ENCODE data around the genes MRPS34, MEIOB and ECI1.

- RAMPAGE, long total RNA = no peak
- RRBS = no CpG with 5 or more reads among the region's 10 CpGs
Measured at GRCh38 chr16:1646071-1646688, 31.9 kb upstream of the JPT2 start.

GRCh38 chr16:1773072-1773341 lies at the start of gene MRPS34:
TSS of gene MRPS34 (minus strand) at chr16:1773134.
- RAMPAGE, long total RNA = no peak
- RRBS = under 1% methylated on average over 8 of the region's 36 CpGs

DNA sequence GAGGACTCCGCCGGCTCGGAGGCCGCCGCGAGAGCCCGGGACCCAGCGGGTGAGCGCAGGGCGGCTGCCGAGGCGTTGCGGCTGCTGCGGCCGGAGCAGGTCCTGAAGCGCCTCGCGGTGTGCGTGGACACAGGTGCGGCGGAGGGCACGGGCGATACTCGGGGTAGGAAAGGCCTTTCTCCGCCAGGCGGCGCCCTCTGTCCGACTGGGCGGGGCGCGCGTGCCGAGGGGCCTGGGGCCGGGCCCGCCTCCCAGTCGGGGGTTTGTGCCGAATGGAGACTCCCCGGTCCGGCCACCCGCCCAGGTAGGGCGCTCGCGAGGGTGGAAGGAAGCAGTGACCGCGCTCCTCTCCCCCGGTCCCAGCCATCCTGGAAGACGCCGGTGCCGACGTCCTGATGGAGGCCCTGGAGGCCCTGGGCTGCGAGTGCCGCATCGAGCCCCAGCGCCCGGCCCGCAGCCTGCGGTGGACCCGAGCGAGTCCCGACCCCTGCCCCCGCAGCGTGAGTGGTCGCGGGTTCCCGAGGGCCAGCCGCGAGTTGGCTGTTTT lies 481 bp upstream of the MRPS34 start:
- RAMPAGE, long total RNA = no peak
- RRBS = 2% methylated on average over 27 of the region's 67 CpGs

DNA sequence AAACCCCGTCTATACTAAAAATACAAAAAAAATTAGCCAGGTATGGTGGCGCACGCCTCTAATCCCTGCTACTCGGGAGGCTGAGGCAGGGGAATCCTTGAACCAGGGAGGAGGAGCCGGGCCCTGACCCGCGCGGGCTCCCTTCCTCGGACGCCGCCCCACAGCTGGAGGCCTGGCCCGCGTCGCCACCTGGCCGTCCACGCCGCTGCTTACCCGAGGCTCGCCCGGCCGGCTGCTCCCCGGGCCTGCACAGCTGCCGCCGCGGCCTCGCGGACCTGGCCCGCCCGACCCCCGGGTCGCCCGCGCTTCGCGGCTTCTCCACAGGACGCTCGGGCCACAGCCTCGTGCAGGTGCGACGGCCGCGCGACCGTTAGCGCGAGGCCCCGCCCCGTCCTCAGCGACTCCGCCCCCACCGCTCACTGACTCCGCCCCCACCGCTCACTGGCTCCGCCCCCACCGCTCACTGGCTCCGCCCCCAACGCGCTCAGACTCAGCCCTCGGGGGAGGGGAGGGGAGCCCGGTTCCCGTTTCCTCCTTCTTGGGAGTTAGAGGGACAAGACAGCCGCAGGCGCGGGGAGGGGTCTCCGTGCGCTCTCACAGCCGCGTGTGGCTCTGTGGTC lies at the start of gene MEIOB:
Gene MEIOB (minus strand): TSS at position 385 of the 620 bp plus-strand sequence.
- RAMPAGE, long total RNA = no peak
- RRBS = 4% methylated on average over 9 of the region's 68 CpGs

DNA sequence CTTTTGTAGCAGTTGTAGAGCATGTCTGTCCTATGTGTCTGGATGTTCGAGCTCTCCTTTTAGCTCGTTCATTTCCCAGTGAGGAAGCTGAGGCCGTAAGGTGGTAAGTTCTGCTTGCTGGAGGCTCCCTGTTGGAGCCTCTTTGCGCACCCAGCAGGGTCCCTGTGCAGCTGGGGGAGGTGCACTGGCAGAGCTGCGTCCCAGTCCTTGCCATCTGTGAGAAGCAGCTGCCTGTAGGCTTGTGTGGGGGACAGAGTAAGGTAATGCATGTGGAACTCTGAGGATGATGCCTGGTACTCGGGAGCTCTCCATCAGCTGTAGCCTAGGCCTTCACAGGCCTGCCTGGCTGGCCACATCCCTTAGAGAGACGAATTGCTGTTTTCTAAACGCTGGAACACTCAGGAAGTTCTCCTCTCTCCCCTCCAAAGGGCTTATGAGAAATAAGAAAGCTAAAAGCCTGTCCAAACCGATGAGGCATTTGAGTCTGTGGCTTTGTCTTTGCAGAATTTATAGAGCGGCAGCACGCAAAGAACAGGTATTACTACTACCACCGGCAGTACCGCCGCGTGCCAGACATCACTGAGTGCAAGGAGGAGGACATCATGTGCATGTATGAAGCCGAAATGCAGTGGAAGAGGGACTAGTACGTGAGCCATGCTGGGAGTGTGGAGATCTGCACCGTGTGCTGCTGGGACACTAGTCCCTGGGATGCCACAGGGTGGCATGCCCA lies 1.5 kb downstream of the NDUFB10 start:
- RAMPAGE, long total RNA = no peak
- RRBS = no CpG with 5 or more reads among the region's 18 CpGs

DNA sequence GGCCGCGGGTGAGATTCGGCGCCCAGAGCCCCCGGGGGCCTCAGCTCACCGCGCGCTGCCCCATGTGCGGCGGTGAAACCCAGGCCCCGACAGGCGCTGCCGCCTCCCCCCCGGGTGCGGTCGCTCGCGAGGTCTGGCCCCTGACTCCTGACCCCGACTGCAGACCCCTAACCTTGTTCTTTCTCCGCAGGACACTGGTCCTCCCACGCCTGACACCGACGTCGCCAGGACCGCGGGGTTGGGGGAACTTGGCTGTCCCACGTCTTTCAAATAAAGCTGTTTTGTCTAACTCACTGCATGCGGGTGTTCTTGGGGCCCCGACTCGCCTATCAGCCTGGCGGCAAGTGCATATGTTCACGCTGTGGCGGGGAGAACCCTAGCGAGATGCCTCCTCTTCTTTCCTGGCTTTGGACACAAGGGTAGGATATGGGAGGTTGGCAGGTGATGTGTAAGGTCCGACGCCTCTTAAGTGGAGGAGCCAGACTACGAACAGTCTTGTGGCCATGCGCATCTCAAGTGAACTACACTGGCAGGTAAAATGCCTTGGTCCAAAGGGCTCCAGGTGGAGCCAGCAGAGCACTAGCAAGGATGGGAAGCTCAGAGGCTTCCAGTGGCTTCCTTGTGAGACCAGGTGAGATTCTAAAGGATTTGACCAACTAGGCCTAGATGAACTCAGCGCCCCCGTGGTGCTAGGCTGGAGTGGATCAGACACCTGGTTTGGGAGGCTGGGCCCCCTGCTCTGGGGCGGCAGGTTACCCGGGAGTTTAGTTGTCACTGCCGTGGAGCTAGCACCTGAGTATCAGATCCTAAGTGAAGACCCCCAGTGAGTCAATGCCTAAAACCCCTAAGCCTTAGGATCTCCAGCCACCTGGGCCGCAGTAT lies 831 bp upstream of the RPS2 start:
- RAMPAGE, long total RNA = no peak
- RRBS = under 1% methylated on average over 12 of the region's 44 CpGs

DNA sequence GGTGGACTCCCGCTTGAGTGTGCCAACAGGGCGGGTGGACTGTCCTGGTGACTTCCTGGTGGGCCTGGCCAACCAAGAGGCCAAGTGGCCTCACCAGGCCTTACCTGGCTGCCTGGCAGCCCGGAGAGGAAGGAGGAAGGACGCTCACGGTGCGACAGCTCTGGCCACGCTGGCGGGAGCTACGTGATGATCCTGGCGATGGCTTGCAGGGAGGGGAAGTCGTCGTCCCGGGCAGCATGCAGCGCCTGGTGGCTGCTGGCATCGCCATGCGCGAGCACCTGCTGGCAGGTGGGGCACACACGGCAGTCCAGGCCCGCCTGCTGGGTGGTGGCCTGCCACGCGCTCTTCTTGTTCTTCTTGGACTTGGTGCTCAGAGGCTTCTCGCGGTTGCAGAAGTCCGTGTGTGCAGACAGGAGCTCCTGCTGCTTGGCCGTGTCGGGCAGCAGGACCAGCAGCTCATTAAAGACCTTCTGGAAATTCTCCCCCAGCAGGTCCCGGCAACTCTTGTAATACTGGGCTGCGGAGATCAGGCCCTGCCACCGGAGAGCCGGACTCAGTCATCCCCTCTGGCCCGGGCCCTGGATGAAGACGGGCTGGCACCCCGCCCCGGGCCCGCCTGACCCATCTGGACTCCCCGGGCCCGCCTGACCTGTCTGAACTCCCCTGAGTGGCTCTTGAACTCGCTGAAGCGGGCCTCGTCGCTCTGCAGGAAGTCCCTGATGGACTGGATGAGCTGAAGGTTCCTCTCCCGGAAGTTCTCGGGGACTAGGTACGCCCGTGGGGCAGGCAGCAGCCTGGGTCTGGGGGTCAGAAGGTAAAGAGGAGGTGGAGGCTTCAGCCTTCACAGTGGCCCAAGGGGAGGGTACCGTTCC lies 8.5 kb downstream of the SYNGR3 start:
- RAMPAGE, long total RNA = no peak
- RRBS = 100% methylated on average over 2 of the region's 46 CpGs

- RAMPAGE, long total RNA = no peak
- RRBS = no CpG with 5 or more reads among the region's 10 CpGs
Measured at GRCh38 chr16:2038431-2038736, 9.2 kb downstream of the NTHL1 start.

DNA sequence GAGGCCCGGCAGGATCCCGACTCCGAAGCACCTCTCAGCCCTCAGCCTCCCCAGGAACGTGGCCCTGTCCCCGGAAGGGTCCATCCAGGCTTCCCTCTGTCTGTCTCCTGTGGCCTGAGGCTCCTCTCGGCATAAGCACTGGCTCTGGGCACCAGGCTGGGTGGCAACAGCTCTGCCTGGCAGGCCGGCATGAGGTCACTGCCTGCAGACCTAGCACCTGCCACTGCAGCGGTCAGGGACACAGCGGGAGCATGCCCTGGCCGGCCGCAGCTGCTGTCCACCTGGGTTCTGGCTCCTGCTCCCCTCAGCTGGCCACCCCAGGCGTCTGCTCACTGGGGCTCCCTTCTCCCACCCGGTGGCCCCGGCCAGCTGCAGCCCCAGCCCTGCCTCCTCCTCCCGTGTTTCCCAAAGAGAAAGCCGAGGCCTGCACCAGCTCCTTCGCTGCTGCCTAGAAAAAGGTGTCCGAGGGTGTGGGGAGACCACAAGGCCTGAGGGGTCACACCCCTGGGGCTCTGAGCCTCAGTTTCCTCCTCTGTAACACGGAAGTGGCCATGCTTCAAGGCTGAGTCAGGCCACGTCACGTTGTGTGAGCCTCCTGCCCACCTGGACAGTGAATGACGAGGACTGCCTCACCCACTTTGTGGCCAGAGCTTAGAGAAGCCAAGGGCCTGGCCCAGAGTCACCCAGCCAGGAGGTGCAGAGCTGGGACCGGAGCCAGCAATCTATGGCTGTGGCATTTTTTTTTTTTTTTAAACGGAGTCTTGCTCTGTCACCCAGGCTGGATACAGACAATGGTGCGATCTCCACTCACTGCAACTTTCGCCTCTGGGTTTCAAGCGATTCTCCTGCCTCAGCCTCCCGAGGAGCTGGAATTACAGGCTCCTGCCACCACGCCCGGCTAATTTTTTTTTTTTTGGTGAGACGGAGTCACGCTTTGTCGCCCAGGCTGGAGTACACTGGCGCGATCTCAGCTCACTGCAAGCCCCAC lies 6.6 kb downstream of the NTHL1 start:
- RAMPAGE, long total RNA = no peak
- RRBS = 79% methylated on average over 9 of the region's 35 CpGs

- RAMPAGE, long total RNA = no peak
- RRBS = no CpG with 5 or more reads among the region's 18 CpGs
Measured at GRCh38 chr16:2042702-2043699, 4.6 kb downstream of the NTHL1 start.

- RAMPAGE, long total RNA = no peak
- RRBS = 81% methylated on average over 2 of the region's 25 CpGs
Measured at GRCh38 chr16:2085863-2086473, 38.2 kb downstream of the TSC2 start.

- RAMPAGE, long total RNA = no peak
- RRBS = no CpG with 5 or more reads among the region's 14 CpGs
Measured at GRCh38 chr16:2099489-2099820, 36.2 kb downstream of the PKD1 start.

GRCh38 chr16:2150172-2150691 lies 1.8 kb downstream of the RAB26 start:
- RAMPAGE, long total RNA = no peak
- RRBS = no CpG with 5 or more reads among the region's 12 CpGs

GRCh38 chr16:2153704-2154045 lies 1.9 kb upstream of the TRAF7 start:
- RAMPAGE, long total RNA = no peak
- RRBS = no CpG with 5 or more reads among the region's 8 CpGs

DNA sequence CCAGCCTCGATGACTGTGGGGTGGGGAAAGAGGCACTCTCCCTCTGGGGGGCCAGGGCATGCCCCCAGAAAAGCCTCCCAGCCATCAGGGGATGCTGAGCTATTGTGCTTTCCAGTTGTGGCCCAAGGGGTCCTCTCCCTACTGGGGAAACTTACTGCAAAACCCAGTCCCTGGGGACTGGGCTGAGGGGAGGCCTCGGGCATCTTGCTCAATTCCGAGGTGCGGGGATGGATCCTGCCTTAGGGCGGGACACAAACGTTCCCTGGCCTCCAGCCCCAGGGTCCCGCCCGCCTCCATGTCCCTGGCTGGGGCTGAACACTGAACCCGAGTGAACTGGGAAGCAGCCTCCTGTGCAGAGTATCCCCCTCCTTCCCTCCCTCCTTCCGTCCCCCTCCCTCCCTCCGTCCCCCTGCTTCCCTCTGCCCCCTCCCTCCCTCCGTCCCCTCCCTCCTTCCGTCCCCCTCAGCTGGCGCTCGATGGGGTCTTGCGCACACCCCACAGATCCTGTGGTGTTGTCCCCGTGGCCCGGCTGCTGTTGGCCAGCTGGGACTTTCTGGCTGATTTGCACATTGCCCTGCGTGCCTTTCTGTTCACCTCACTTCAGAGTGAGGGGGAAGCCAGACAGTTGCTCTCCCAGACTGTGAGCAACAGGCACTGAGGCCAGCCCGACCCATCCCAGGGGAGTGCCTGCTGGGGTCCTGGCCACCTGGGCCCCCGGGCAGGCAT lies 5.4 kb downstream of the TRAF7 start:
- RAMPAGE, long total RNA = no peak
- RRBS = 64% methylated on average over 1 of the region's 21 CpGs

- RAMPAGE, long total RNA = no peak
- RRBS = no CpG with 5 or more reads among the region's 18 CpGs
Measured at GRCh38 chr16:2244295-2244671, 7.1 kb downstream of the ECI1 start.

GRCh38 chr16:2250816-2252002 lies at the start of gene ECI1:
TSS of gene ECI1 (minus strand) at chr16:2251587.
- RAMPAGE, long total RNA = no peak
- RRBS = 3% methylated on average over 16 of the region's 115 CpGs

DNA sequence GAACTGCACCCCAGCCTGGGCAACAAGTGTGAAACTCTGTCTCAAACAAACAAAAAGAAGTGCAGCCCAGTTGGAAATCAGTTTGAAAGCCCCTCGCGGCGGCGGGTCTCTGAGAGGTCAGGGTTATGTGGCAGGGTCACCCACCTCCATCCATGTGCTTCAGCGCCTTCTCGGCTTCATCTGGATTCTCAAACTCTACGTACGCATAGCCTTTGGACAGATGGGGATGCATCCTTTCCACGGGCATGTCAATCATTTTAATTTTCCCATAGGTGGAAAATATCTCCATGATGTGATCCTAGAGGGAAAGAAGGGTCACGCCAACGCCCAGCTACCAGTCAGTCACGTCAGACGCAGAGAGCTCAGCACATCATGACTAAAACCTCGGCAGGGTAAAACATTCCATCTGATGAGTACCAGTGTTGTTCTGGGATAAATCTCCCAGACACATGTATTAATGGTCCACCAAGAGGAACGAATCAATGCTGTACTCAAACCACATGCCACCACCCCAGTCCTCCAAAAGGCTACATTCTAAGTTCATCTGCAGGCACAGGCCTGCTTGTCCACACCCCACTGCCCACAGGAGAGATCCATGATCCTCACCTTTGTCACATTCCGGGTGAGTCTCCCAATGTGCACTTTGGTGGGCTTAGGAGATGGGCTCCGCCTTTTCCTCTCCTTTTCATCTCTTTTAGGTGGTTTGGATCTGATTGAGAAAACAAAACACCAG lies 5.6 kb downstream of the RNPS1 start:
- RAMPAGE, long total RNA = no peak
- RRBS = no CpG with 5 or more reads among the region's 17 CpGs

DNA sequence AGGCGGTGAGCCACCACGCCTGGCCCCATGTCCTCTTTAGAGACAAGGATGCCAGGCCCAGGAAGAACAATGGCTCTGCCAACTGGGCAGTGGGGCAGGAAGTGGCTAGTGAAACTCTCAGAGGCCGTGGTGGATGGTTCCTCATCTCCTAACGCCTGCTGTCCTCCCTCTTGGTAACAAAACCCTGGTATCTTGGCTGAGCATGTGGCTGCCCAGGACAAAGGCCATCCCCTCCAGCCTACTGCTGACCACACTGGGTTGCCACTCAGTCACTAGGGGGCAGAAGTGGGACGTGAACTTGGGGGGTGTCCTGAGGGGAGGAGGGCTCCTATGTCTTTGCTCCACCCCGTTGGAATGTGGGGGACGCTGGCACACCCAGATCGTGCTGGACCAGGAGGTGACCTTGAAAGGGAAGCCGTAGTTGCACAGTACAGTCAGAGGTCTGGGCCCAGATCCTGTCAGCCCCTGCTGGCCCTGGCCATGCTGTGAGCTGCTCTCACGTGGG lies 28.6 kb upstream of the RNPS1 start:
- RAMPAGE, long total RNA = no peak
- RRBS = no CpG with 5 or more reads among the region's 10 CpGs

GRCh38 chr16:2507565-2508281 lies 6.0 kb upstream of the ATP6V0C start:
- RAMPAGE, long total RNA = no peak
- RRBS = no CpG with 5 or more reads among the region's 14 CpGs

Data from kidney epithelial cell (primary cell).